MCF 10A (cell line): ENCODE measurements around the genes ZNF286A and CENPV.

DNA sequence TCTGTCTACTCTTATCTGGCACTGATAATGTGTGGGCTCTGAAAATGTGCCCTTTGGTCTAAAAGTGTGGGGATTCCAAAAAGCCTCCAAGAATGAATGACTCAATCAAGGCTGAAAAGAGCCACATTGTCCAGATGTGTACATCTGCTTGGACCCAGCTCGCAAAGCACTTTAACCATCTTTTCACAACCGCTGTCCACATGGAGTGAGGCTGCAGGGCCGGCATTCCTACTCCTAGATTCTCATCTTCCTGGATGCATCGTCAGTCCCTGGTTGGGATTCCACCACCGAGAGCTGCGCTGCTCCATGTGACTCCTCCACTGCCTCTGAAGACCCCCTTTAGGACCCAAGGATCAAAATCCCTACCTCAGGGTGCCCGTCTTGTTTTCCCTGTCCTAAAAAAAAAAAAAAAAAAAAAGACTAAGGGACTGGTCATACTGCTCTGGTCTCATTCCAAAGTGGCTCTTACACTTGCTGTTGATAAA lies 34.1 kb downstream of the CDRT4 start:
- PRO-cap, result no peak
- RRBS, result no CpG with 5 or more reads among the region's 7 CpGs

DNA sequence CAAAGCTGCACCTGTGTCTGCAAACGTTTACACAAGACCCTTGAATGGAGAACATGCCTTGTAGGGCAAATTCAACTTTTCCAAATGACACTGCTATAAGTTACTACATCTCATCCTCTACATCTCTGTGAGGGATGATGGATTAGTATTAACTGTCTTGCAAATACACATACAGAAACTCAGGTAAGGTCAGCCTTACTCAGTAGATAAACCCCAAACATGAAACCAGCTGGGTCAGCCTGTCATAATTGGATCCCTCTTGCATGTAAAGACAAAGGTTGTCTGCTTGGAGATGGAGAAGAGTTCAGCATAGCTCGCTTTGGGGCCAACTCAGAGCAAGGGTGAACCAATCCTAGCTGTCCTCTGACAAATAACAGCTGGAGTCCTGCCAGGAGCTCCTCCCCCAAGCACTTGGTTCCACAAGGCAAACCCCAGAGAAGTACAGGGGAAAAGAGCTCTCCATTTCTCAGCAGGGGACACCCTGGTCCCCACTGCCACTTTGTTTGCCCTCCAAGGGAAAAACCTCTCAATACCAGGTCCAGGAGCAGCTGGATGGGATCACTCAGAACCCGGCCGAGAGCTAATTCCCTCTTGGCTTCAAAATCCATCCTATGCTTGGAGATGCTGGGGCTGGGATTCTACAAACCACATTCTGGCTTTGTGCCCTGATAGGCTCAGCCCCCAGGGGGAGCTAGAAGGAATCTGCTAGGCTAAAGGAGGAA lies 31.0 kb downstream of the CDRT4 start:
- PRO-cap, result no peak
- RRBS, result no CpG with 5 or more reads among the region's 4 CpGs

DNA sequence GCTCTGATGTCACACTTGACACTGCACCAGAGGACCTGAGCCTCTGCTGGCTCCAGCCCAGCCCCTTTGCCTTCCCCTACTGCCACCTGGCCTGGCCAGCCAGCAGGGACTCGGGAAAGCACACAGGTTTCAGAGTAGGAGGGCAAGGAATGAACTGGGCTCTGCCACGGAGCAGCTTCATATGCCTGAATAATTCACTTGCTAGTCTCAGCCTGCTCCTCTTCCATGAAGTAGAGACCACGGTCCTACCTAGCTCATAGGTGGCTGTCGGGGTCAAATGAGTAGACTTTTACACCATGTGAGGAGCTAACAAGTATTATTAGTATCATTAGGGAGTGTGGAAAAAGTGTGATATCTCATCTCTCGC lies 2.8 kb upstream of the FBXW10B start:
- PRO-cap, result no peak
- RRBS, result no CpG with 5 or more reads among the region's 5 CpGs

- PRO-cap, result bidirectional peak, plus-strand start at chr17:15651307, minus-strand start at chr17:15651273; bidirectional peak, plus-strand start at chr17:15651979, minus-strand start at chr17:15651662
- RRBS, result no CpG with 5 or more reads among the region's 15 CpGs
These were observed 32.0 kb upstream of the FBXW10B start for GRCh38 chr17:15651206-15652165.

DNA sequence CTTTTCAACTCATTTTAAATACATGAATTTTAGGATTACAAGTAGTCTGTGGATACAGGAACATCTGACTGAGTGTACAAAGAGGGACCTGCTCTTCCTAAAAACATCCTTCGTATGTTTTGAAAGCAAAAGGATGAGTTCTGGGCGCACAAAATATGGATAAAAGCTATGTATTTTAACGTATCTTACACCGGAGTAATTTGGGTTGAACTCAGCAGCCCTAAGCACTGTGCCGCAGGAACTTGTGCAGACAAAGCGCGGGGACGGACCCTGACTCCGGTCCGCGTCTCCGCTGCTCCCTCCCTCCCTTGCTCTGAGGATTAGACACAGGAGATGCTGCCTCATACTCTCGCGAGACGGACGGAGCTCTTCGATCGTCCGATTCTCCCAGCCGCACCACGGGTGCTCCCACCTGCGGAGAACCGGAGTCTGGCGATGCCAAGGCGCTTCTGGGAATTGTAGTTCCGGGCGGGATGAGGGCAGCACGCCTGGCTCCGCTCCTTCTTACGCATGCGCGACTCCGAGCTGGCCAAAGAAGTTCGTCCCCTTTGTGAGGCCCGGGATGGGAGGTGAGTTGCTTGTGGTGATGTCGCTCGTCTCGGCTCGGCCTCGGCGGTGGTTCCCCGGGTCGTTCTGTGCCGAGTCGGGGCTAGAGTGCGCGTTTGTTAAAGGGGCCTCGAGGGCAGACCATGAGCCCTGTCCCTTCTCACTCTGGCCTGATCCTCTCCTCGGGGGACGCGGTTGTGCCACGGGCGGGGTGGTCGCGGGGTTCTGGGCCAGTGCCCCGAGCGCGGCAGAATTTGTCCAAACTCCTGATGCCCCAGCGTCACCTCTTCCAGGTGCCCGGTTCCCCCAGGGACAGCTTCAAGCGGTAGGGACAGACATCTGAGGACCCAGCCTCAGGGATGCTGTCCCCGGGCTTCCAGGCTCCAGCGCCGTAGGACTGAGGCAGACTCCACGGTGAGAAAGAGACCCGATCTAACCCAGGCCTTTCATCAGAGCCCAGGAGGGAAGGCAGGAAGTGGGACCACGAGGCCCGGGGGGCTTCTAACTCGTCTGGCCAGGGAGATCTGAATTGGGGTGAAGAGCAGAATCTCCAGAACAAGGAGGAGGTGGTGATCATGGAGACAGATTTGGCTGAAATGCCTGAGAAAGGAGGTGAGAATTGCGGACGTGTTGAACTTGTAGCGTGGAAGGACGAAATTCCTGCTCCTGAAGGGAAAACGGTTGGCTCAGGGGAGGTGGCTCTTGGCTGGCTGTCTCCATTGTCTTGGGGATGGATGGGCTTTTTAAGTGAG lies at the start of gene ZNF286A:
TSS of gene ZNF286A (plus strand) at position 544 of the 1,298 bp plus-strand sequence.
- PRO-cap, result bidirectional peak, plus-strand start at position 553 of the sequence, minus-strand start at position 315 of the sequence
- RRBS, result no CpG with 5 or more reads among the region's 74 CpGs

- PRO-cap, result bidirectional peak, plus-strand start at chr17:16000149, minus-strand start at chr17:16000027
- RRBS, result 1% methylated on average over 19 of the region's 79 CpGs
These were observed 557 bp downstream of the TTC19 start for GRCh38 chr17:15999880-16000881.

DNA sequence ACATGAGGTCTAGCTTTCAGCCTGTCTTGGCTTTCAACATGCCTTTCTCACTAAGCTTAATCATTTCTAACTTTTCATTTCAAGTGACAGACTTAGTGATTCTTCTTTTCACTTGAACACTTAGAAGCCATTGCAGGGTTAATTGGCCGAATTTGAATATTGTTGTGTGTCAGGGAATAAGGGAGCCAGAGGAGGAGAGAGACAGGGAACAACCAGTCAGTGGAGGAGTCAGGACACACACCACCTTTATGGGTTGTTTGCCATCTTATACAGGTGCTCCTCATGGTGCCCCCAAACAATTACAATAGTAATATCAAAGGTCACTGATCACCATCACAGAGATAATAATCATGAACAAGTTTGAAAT lies 37.3 kb downstream of the TTC19 start:
- PRO-cap, result no peak
- RRBS, result no CpG with 5 or more reads among the region's 1 CpG

- PRO-cap, result no peak
- RRBS, result no CpG with 5 or more reads among the region's 2 CpGs
These were observed 37.9 kb downstream of the TTC19 start for GRCh38 chr17:16037304-16038093.

DNA sequence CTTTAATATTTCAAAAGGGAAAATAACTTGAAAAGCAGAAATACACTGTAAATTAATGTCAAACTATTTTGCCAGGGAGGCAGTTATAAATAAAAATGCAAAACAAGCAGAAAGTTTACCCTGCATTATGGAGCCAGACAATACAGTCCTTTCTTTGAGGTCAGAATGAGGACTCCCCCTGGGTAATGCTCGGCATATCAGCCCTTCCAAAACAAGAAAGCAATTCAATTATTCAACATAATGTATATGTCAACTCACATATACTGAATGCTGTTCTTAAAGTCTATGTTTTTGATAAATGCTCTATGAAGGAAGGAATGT lies 72.4 kb downstream of the TTC19 start:
- PRO-cap, result no peak
- RRBS, result no CpG with 5 or more reads among the region's 1 CpG

- PRO-cap, result no peak
- RRBS, result no CpG with 5 or more reads among the region's 2 CpGs
These were observed 78.2 kb downstream of the NCOR1 start for GRCh38 chr17:16137127-16137570.

- PRO-cap, result no peak
- RRBS, result no CpG with 5 or more reads among the region's 1 CpG
These were observed 54.9 kb downstream of the CENPV start for GRCh38 chr17:16298439-16298757.

- PRO-cap, result no peak
- RRBS, result no CpG with 5 or more reads among the region's 8 CpGs
These were observed 23.9 kb downstream of the CENPV start for GRCh38 chr17:16329166-16330039.

DNA sequence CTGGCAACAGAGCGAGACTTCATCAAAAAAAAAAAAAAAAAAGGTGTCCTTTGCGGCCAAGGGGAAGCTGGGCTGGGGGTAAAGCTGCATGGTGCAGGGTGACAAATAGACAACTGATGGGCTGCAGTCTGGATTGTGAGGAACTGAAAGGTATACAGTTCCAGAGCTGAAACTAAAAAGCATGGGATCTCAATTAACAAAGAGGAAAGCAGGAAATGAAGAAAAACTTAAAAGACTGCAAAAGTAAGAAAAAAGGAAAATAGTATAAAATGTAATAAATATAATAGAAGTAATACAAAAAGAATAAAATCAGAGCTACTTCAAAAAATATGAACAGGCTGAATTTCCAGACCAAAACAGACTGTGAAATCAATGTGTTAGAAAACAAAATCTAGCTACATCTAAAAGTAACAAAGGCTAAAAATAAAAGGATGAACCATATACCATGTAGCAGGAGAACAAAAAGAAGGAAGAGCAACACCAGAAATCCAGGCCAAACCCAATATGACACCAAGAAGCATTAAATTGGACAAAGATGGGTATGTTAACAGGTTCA lies 22.4 kb downstream of the CENPV start:
- PRO-cap, result no peak
- RRBS, result no CpG with 5 or more reads among the region's 2 CpGs

DNA sequence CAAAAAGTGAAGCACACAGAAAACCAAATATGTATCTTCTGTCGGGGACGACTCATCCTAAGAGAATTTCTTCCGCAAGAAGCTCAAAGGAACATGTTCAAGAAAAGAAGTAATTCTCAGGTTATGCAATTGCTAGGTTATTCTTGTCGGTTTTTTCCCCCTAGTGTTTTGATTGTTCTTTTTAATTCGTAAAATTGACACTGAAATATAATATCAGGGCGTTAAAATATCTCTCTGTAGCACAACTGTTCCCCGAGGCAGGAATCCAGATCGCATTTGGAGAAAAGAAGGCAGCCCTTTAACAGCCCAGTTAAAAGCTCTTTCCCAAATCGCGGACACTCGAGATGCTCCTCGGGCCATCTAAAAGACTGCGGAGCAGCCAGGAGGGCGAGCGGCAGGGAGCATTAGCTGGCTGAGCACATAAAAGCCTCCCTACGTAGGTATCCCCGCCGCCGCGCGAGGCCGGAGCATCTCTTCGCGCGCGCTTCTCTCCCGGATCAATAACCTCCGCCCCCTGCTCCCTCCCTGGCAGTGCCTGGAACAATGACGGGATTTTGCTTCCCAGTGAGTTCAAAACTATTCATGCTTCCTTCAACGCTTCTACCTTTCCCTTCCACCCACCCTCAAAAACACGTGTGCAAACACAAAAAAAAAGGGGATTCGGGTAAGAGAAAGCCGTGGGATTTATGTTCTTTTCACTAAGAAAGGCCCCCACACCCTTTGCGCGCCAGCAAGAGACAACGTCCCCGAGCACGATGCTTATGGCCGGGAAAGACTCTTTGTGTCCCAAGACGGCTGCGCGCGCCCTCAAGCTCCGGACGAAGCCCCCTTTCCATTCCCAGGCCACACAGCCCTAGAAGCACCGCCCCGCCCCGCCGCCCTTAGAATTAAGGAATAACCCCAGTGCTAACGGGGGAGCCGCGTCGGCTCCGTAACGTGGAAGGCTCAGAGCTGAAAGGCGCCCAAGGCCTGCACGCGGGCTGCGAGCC lies 1.0 kb downstream of the CENPV start:
- PRO-cap, result bidirectional peak, plus-strand start at position 953 of the sequence, minus-strand start at position 855 of the sequence
- RRBS, result 19% methylated on average over 6 of the region's 59 CpGs

GRCh38 chr17:16352964-16354015 lies at the start of gene CENPV:
Gene CENPV (minus strand): TSS chr17:16353469.
- PRO-cap, result bidirectional peak, plus-strand start at chr17:16353215, minus-strand start at chr17:16353220; bidirectional peak, plus-strand start at chr17:16353597, minus-strand start at chr17:16353450
- RRBS, result 6% methylated on average over 43 of the region's 125 CpGs

DNA sequence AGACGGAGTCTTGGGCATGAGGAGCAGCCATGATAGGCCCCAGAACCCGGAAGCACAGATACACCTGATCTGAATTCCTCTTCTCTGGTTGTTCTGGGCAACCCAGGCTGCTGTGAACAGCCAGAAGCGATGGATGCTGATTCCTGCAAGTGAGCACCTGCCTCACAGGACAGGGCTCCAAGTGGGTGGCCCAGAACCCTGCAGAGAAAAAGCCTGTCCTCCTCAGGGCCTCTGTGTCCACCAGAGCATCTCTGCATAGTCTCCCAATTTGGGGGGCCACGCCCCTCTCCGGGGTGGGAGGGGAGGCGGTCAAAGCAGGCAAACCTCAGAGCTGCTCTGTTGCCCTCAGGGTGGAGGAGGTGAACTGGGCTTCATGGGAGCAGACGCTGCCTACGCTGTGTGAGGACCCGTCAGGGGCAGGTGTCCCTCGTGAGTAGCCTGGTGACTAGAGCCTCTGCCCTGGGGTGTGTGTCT lies 19.2 kb downstream of the TRPV2 start:
- PRO-cap, result no peak
- RRBS, result no CpG with 5 or more reads among the region's 10 CpGs

- PRO-cap, result no peak
- RRBS, result no CpG with 5 or more reads among the region's 9 CpGs
These were observed 20.4 kb downstream of the LRRC75A start for GRCh38 chr17:16471507-16472130.

- PRO-cap, result no peak
- RRBS, result no CpG with 5 or more reads among the region's 3 CpGs
These were observed 29.1 kb upstream of the LRRC75A start for GRCh38 chr17:16521143-16521446.

DNA sequence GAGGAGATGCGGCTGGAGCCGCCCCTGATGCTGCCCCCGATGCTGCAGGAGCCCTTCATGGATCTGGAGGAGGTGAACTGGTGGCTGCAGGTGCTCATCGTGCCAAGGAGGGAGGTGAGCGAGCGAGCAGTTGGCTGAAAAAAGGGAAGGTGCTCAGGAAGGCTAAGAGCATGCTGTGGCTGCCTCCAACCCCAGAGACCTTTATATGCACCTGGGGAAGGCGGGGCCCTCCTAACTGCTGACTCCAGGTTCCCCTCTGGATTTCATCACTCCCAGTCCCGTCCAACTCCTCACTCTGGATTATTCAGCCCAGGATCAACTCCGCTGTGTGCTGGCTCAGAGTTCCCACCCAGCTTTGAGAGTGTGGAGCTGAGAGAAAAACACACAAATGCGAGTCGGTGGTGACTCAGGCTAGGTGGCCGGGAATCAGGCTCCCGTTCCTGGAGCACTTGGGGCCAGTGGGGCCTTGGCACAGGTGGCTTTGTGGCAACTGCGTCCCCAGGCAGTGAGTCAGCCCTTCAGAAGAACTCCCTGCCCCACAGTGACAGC lies 139.2 kb downstream of the TNFRSF13B start:
- PRO-cap, result no peak
- RRBS, result no CpG with 5 or more reads among the region's 14 CpGs

- PRO-cap, result no peak
- RRBS, result no CpG with 5 or more reads among the region's 4 CpGs
These were observed 4.2 kb upstream of the TNFRSF13B start for GRCh38 chr17:16976100-16976622.